GM19240 (cell line): ENCODE measurements around a stretch of chr1.

DNA sequence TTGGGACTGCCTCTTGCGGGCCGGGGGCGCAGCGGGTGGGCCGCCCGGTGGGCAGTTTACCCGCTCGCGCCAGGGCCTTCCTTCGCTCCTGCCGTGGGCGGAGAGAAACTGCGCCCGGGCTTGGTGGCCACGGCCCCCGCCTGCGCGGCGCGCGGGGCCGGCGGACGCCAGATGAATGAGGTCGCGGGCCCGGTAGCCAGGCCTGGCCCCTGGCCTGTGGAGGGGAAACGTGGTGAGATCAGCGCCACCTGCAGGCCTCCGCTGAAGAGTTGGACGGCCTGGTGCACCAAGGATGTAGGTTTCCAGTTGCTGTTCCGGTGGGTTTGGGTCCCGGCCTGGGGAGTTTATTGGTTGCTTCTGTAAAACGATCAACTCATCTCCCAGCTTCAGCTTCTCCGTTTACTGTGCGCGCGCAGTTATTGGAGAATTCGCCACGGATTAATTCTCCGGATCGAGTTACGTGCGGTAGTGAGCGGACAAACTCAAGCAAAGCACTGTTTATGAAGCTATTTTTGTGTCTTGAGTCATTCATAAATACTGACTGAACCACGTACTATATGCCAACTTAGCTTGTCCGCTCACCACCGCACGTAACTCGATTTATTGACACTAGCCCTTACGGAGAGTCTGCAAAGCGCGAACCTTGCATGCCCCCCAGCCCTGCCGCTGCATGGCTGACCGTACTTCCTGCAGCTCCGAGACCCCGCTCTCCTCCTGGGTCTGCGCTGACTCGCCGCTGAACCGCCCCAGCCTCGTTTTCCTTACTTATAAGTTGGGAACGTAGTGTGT lies 584 bp downstream of the CHD1L start:
- RRBS, result 2% methylated on average over 22 of the region's 63 CpGs

- RRBS, result no CpG with 5 or more reads among the region's 3 CpGs
Observed at GRCh38 chr1:147264262-147264867, 21.9 kb downstream of the CHD1L start.

DNA sequence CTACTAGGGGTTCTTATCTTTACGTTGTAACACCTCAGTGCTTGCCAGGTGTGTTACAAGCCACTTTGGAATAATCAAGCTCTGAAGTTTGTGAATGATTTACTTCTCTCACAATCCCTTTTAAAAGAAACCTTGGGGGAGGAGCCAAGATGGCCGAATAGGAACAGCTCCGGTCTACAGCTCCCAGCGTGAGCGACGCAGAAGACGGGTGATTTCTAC lies 118.3 kb upstream of the BCL9 start:
- RRBS, result no CpG with 5 or more reads among the region's 7 CpGs

- RRBS, result no CpG with 5 or more reads among the region's 4 CpGs
Observed at GRCh38 chr1:147516173-147516795, 25.0 kb upstream of the BCL9 start.

- RRBS, result no CpG with 5 or more reads among the region's 19 CpGs
Observed at GRCh38 chr1:147758784-147759346, 1.5 kb downstream of the GJA5 start.

DNA sequence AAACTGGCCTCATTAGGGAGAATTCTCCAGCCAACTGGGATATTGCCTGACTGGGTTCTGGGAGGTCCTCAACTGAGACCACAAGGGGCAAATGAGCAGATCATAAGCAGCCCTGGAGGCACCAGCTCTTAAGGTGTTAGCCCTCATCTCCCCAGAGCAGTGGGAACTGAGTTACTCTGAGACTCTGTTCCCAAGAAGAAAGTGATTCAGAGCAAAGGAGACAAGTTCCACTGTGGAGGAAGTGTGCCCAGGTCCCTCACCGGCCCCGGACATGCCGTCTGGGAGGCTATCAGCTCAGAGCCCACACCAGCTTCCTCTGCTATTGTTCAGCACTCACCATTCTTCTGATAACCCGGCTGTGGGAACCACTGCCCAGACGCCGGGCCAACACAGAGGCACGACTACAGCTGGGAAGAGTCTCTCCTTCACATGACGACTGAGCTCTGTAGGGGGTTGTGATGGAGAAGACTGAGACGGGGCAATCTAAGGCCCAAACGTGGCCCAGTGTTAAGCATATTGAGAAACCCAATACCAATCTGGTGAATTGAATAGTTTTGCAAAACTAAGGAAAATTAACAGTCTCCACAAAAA lies 34.1 kb upstream of the GJA5 start:
- RRBS, result 33% methylated on average over 3 of the region's 10 CpGs

DNA sequence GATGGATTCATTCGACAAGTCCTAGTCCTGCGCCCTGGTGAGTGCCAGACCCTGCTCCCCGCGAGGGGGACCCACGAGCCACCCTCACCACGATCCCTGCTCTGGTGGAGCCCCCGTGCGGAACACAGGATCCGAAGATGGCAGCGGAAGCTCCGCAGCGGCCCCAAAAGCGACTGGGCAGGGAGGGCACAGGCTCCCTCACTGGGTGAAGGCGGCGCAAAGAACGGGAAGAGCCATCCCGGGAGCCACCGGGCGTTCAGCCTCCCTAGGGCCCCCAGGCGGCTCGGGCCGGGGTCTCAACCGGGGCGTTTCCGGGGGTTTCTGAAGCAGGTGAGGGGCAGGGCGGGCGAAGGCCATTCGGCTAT lies 45.6 kb upstream of the PPIAL4G start:
- RRBS, result no CpG with 5 or more reads among the region's 28 CpGs

DNA sequence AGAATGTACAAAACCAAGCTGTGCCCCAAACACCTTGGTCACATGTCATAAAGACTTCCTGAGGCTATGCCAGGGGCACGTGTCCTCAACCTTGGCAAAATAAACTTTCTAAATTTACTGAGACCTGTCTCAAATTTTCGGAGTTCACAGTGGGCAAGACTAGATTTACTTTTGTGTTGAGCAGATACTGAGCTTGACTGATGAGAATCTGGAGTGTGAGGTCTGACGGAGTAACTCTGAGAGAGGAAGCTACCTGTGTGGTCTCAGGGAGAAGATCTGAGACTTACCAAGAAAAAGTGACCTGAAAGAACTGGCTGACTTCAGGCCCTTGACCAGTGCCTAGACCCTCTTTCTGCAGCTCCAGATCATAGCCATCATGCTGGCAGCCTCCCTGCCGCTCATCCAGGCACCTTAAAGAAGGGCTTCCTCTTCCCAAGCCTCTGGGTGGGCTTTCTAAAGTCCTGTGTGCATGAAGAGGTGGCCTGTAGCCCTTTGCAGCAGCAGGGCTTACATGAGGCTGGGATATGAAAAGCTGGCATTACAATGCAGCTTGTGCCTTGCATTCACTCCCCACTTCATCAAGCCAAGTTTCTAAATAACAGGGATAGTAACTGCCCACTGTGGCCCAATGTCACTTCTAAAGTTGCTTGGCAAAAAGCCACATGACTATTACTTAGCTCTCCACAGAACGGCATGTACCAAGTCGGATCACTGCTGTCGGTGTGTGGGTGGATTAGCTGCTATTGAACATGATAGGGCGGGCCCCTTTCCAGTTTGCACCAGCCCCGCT lies 125.0 kb upstream of the NBPF9 start:
- RRBS, result no CpG with 5 or more reads among the region's 9 CpGs

DNA sequence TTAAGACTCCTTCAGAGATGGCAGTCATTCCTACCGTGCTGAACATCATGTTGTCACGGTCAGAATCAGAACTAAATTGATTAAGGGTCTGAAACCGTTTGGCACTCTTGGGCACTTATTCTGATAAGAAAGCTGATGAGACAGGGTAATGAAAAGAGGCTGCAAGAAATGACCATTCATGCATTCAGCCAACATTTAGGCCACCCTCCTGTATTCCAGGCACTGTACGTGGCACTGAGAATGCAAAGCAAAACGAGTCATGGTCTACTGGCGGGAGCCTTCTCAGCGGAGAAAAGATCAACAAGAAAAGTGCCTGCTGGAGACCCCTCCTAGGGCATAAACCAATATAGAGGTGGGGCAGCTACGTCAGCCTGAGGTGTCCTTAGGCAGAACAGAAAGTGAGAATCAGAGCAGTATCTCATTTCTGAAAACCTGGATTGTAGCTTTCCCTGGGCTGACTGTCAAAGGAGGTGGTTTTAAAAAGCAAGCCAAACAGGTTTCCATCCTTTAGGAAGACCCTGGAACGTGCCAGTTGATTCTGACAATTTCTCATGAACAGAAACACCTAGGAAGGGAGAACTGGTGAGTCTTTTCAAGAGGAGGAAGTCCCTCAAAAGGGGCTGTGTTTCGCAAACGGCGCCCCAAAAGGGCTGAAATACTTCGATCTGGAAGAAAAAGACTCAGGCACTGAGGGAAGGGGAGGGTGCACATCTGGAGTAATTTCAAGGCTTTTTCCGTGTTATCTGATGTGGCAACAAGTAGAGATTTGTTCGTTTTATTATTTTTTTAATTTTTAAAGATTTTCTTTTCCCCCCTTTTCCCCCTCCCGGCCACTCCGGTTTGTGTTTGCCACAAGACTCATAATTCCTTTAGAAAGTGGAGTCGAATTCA lies 22.4 kb downstream of the PPIAL4C start:
- RRBS, result no CpG with 5 or more reads among the region's 18 CpGs

DNA sequence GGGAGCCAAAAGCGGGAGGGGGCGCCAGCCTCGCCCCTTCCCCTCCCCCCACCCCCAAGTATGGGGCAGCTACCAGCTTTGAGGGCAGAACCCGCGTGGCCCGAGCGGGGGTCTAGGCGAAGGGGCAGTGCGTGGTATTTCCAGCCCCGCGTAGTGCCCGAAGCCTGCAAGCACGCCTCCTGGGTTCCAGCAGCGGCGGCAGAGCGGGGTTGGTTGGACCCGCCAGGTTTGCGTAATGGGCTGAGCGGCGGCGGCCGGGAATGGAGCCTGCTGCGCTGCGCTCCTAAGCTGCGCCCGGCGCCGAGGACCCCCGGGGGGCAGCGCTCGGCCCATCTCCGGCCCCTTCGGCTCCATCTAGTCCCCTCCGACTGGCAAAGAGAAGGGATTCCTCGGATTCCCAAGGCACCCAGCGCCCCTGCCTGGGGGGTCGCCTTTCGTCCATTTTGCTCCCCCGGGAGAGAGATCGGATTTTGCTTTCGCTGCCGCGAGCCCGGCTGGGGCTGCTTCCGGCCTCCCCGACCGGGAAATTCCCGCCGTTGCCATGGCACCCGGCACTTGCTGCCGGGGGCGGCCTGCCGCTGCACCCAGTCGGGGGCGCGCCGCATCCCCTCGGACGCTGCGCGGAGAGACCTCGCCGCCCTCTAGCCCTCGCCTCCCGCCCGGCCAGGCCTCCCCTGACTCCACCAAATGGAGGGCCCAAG lies 24.2 kb downstream of the PPIAL4C start:
- RRBS, result no CpG with 5 or more reads among the region's 66 CpGs

- RRBS, result no CpG with 5 or more reads among the region's 2 CpGs
Observed at GRCh38 chr1:149631497-149631813, 47.8 kb downstream of the PPIAL4C start.

DNA sequence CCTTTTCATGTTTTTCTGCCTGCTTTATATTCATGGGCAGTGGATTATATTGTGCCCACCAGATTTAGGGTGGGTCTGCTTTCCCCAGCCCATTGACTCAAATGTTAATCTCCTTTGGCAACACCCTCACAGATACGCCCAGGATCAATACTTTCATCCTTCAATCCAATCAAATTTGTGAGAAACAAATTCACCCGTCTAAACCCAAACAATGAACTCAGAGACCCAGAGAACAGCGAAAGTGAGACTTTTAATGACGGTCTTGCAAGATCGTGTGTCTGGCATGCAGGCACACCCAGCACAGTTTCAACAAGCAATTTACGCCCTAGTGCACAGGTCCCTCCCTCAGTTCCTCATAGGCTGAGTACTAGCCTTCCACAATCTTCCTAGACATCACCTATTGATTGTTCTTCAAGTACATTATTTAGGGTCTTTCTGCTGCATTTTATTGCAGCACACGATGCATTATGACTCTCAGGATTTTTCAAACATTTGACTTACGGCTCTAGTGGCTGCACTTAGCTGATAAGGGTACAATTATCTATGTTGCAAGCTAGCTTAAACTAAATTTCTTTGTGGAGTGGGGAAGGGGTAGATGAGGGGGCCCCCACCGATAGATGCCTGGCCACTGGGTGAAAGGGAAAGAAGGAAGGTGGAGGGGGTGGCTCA lies 50.0 kb downstream of the PPIAL4C start:
- RRBS, result no CpG with 5 or more reads among the region's 9 CpGs

- RRBS, result 2% methylated on average over 4 of the region's 27 CpGs
Observed at GRCh38 chr1:149740237-149740622, 42.3 kb upstream of the FCGR1A start.

GRCh38 chr1:149746656-149747459 lies 35.6 kb upstream of the FCGR1A start:
- RRBS, result 20% methylated on average over 5 of the region's 43 CpGs

DNA sequence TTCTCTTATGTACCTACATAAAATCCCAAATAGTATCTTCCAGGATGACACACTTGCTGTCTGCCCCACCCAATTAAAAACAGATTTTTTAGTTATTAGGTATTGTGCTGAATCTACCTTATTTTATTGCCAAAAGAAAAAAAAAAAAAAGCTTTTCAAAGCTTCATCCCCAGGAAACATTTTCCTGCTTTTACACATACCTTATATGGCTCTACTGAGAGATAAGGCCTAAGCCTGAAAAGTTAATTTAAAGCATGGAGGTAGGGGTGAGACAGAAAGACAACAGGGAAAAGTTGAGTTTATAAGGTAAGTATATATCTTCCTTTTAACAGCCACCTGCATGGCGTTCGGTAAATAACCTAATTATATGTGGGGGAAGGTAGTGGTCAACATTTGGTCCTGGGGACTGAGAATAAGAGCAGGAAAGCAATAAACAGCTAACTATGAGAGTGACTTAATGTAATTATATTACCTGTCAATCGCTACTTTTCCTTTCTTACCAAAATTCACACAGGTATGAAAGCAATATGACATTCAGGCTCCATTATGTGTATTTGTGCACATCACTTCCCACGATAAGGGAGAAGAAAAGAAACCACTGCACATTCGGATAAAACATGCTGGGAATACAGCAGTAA lies 2.2 kb upstream of the H2AC18 start:
- RRBS, result no CpG with 5 or more reads among the region's 5 CpGs

- RRBS, result no CpG with 5 or more reads among the region's 8 CpGs
Observed at GRCh38 chr1:149903559-149904421, 4.4 kb downstream of the BOLA1 start.

DNA sequence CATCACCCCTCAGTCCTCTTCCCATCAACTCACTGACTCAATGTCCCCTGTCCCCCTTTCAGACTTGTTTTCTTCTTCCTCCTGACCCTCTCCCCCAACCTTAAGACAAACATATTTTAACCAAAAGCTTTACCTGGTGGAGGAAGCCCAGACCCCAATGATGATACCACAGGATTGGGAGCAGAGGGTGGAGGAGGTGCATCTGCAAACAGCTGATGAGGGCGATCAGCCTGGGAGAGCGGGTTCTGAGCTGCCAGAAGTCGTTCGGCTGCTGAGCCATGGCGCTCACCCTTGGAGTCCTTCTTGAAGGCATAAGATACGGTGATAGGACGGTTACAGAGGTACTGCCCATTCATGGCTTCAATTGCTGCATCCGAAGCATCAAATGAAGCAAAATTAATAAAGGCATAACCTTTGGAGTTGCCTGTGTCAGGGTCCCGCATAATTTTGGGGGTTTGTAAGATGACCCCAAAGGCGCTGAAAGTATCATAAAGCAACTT lies 1.3 kb downstream of the SF3B4 start:
- RRBS, result no CpG with 5 or more reads among the region's 10 CpGs

GRCh38 chr1:149956050-149957207 lies 19.8 kb upstream of the MTMR11 start:
- RRBS, result no CpG with 5 or more reads among the region's 23 CpGs

- RRBS, result no CpG with 5 or more reads among the region's 4 CpGs
Observed at GRCh38 chr1:149967244-149967634, 30.6 kb upstream of the MTMR11 start.